Rectum (tissue), 1 donor: Measurements from ENCODE around the gene TMEM131.

- PRO-cap, result bidirectional peak, plus-strand start at chr2:97996147, minus-strand start at chr2:97995922; unidirectional peak, plus-strand start at chr2:97996361
These were observed at the start of gene TMEM131 for GRCh38 chr2:97995760-97996476. TMEM131 (minus strand) TSS chr2:97995948.

DNA sequence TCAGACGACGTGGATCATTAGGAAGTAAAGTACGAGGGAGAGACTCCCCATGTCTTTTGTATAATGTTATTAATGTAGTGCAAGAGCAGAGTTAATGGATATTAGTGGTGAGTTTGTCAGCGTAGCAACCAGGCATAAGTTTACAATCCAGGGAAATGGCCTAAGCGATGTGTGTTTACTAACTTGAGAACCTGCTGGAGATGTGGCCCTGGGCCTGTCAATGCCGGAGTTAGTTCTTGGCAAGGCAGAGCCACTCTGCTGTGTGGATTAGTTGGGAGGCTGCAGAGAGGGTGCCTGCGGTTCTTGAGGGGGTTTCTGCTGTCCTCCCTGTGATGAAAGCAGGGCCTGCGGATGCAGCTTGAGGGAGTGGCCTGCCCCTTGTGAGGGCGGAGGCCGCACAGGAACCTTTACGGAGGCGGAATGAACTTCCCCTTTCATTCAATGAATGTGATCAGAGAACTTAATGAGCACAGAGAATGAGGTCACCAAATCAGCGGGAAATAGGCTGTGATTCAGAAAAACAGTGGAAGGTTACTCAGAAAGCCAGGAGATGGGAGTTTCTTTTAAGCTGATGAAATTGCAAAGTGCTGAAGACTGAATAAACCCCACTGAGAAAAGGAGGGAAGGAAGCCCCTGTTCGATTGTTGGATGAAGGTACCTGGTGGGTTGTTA lies 47.2 kb downstream of the VWA3B start:
- PRO-cap, result no peak

GRCh38 chr2:98294145-98294779 lies 52.0 kb upstream of the CNGA3 start:
- PRO-cap, result no peak

DNA sequence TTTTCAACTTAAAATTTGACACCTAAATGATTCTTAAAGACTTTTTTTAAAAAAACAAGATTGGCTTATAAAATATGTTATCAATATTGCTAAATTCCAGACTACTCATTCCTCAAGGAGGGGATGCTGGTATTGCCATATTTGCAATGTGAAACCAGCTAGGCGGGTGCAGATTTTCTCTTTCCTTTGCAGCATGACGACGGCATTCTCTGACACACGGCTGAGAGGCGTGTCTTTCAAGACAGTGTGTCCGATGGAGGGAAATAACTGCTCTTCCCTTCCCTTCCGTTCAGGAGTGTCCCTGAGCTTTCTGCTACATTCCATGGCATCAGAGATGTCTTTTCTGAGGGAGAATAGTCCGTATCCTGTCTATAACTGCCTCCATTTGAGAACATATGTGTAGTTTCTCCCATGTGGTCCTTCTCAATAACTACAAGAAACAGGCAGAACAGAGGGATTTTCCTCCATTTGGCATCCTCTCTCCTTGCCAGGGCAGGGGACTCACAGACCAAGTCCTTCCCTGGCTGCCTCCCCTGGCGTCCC lies 38.1 kb upstream of the CNGA3 start:
- PRO-cap, result bidirectional peak, plus-strand start at position 244 of the sequence, minus-strand start at position 211 of the sequence

DNA sequence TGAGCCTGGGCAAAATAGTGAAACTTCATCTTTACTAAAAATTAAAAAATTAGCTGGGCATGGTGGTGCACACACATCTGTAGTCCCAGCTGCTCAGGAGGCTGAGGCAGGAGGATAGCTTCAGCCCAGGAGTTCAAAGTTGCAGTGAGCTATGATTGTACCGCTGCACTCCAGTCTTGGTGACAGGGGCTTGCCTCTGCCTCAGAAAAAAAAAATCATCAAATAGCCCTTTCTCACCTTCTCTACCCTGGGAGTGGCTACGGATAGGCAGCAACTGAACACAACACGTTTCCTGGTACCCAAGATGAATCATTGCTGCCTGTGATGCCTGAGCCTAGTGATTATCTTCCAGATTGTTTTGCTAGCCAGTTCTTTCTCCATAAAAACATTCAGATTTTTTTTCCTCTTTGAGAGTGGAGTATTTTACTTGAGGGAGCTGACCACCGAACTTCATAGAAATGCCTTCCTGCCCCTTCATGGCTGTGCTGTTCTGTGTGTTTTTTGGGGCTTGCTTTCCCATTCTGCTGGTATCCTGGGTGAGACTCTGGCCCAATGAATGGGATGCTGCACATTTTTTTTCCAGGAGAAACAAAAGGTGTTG lies 13.6 kb downstream of the INPP4A start:
- PRO-cap, result no peak

GRCh38 chr2:98463606-98464510 lies 19.2 kb downstream of the INPP4A start:
- PRO-cap, result unidirectional peak, plus-strand start at chr2:98464181

- PRO-cap, result no peak
These were observed 43.6 kb downstream of the COA5 start for GRCh38 chr2:98564637-98565175.

GRCh38 chr2:98608736-98609835 lies 697 bp downstream of the UNC50 start:
- PRO-cap, result bidirectional peak, plus-strand start at chr2:98609049, minus-strand start at chr2:98608858; bidirectional peak, plus-strand start at chr2:98609293, minus-strand start at chr2:98609106

GRCh38 chr2:98632504-98633176 lies 24.3 kb downstream of the UNC50 start:
- PRO-cap, result no peak

DNA sequence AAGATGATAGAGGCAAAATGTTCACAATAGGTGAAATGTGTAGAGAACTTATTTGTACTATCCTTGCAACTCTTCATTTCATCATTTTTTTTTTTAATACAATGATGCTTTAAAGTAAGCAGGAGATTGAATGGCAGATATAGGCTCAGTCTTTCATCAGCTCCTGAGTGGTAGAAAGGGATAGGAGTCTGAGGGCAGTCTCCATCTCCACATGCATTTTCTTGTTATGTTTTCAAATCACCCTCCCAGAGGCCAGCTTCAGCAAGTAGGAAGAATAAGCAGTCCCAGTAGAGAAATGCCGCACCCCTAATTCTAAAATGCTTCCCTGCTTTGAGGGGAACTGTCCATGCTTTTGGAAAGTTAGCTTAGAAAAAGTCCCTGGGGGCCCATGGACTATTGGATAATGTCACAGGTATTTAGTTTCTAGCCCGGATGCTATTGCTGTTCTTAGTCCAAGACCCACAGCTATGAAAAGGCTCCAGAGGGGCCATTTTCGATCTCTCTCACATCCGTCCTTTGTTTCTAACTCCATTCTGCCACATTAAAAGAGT lies 47.4 kb downstream of the MGAT4A start:
- PRO-cap, result no peak

- PRO-cap, result no peak
These were observed 29.8 kb downstream of the MGAT4A start for GRCh38 chr2:98701043-98701630.

DNA sequence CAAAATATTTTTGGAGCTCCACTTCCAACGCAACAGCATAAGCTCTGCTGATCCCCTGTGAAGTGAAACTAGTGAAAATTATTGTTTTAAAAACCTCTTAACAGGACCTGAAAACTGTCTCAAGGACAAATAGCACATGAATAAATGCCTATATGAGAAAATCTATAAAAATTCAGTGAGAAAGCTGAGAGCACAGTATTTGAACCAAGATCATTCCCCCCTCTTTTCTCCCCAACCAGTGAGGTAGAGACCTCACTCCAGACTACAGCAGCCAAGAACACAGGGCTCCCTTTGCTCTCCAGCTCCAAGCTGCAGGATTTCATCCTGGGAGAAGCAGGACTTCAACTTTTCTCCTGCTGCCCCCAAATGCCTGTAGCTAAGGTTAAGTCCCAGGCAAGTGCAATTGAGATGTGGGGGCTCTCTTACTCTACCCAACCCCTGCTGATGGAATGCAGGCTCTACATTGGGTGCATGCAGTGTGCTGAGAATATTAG lies 12.6 kb downstream of the MGAT4A start:
- PRO-cap, result no peak

GRCh38 chr2:98775793-98776142 lies 44.8 kb upstream of the MGAT4A start:
- PRO-cap, result no peak

DNA sequence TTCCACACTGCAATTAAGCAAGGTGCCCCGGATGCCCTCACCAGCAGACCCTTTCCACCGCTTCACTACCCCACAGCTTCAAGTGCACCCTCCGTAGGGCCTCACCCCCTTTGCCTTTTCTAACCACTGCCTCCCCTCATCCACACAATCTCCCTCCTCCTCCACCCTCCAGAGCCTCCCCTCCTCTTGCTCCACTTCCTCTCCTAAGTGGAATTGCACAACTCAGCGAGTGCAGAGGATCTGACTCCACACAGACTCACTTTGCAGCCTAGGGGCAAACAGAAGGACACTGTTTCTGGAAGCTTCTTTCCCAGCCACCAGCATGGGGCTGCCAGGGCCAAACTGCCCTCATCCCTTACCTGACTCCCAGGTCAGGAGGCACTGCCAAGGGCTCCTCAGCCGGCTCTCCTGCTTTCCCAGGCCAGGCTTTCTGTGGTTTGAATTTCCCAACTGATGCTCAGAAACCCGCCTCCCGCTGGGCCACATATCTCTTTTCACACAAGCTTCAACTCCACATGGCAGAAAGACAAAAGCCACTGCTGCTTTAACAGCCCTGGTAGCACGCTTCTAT lies 74.6 kb upstream of the MGAT4A start:
- PRO-cap, result no peak

DNA sequence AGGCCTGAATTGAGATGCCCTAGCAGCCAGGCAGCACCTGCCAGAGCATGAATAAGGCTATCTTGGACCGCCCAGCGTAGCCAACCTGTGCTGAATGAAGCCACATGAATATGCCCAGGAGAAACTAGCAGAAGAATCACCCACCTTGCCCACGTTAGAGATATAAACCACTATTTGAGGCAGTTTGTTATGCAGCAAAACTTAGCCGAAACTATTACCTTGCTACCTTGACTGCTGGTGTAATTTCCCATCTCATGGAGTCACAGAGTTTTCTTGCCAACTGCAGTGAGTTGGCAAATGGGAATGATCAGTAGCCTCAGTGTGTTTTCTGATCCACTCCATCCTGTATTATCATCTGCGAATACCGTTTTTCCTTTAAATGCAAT lies 676 bp downstream of the TSGA10 start:
- PRO-cap, result no peak

DNA sequence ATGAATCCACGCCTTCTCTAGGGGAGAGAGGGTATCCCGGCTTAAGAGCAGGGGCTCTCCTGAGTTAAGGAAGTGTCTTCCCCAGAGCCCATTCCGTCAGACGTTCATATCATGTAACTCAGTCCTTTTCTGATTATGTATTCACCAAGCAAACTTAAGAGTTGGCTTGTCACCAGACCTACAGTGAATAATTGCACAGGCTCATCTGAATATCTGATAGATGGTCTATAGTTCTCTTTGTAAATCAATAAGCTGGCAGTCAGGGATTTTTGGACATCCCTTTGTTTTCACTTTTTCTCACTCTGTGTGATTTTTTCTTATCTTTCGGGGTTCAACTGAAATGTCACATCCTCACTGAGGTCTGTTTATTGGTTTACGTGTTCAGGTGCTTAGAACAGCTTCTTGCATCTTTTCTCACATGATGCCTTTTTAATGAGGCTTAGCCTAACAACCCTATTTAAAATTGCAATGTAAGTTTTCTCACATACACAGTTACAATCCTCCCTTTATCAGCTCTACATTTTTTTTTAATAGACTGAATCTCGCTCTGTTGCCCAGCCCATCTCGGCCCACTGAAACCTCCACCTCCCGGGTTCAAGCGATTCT lies 1.1 kb downstream of the LIPT1 start:
- PRO-cap, result no peak

- PRO-cap, result no peak
These were observed 66.3 kb downstream of the EIF5B start for GRCh38 chr2:99403317-99404063.

GRCh38 chr2:99405802-99406571 lies 68.8 kb downstream of the EIF5B start:
- PRO-cap, result no peak

- PRO-cap, result no peak
These were observed 9.4 kb downstream of the REV1 start for GRCh38 chr2:99480448-99480740.

DNA sequence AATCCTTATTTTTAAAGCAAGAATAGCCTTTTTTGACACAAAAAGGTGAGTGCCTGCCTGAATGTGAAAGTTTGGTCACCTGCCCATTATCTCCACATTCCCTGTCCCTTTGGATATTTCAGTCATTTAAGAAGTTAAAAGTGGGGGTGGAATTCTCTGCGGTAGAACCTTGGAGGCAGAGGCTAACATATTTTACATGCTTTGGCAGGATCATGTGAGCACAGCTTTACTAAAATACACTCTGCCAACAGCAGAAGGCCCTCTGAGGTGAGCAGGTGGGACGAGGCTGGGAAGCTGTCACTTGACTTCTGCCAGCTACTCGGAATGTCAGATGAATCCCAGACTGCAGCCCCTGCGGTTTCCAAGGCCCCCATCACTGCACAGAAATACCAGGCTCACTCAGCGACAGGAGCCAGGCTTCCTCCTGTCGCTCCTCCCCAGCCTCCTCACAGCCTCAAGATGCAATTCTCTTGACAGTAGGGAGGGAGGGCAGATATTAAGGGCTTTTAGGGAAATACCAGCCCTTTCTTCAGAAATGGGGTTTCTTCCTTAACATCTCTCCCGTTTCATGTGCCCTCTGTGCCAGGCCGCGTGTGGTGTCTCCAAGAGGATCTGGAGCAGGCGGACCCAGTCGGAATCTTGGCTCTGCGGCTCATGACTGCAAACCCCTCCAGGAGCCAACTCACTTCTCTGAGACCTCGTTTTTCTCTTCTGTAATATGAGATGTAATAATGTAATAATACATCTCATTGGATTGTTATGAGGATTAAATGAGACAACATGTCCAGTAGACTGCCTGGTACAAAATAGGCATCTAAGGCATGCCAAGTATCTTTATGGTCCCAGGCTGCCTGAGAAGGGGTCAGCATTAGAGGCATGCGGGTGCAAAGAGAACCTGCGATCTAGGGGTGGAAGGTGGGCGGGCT lies 221.1 kb upstream of the REV1 start:
- PRO-cap, result no peak